Thoracic aorta (tissue), 1 donor: Measurements from ENCODE around the genes LMNB1, ISOC1 and LYRM7.

DNA sequence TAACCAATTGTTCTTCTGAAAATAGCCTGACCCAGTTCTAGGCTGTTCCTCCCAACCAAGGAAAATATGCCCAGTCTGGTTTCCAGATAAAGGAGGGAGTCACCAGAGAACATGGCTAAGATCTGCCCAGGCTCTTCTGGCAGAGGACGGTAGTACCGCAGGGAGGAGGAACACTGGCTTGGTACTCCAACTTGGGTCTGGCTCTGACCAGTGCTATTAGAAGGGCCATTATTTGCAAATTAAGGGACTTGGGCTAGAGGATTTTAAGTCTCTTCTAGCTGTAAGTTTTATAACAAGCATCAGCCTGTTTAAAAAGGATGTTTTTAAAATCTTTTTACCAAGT lies 63.2 kb downstream of the GRAMD2B start:
- RAMPAGE, long total RNA = no peak

DNA sequence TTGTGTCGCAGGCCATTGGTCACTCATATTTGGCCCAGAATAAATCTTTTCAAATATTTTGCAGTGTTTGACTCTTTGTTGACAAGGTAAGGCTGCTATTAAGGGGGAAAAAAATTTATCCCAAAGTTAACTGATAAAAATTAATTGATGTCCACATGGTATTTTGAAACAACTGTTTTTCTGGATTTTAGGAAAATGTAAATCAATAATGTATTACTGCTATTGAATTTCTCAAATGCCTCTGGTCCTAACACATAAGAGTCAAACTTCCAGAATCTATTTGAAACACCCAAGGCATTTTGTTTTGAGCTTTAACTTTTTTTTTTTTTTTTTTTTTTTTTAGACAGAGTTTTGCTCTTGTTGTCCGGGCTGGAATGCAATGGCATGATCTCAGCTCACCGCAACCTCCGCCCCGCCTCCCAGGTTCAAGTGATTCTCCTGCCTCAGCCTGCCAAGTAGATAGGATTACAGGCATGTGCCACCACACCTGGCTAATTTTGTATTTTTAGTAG lies 75.9 kb downstream of the ALDH7A1 start:
- RAMPAGE, long total RNA = no peak

GRCh38 chr5:126777088-126777981 lies at the start of gene LMNB1:
TSS of gene LMNB1 (plus strand) at chr5:126777136.
- RAMPAGE, long total RNA = start-site peak on the plus strand at chr5:126777114-126777269, 21 reads; start-site peak on the plus strand at chr5:126777542-126777961, 16 reads

GRCh38 chr5:126920154-126920818 lies 110.1 kb downstream of the MARCHF3 start:
- RAMPAGE, long total RNA = no peak

- RAMPAGE, long total RNA = no peak
Measured at GRCh38 chr5:126971449-126972009, 58.8 kb downstream of the MARCHF3 start.

DNA sequence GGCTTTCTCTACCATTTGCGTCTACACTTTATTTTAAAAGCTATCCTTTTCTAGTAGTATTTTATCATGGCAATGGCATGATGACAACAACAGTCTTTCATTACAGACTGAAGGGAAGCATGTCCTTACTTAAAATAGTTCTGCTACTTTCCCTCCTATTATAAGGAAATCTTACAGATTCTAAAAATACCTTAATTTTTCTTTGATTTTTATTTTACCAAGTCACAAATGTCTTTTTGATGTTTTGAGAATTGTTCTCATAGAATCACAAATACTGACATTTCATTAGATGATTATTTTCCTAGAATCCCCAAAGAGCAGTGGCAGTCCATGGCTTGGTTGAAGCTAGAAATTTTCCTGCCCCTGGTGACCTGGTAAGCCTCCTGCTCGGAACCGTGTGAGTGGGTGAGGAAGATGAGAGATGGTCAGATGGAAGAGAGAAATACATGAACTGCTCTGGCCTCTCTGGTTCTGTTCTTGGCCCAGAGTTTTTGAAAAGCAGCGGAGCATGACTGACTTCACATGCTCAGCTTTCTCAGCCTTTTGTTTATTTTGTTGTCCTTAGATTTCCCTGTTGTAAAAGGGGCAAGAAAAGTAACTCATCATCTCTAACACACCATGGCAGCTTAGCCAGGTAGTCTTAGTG lies 36.2 kb downstream of the PRRC1 start:
- RAMPAGE, long total RNA = no peak

DNA sequence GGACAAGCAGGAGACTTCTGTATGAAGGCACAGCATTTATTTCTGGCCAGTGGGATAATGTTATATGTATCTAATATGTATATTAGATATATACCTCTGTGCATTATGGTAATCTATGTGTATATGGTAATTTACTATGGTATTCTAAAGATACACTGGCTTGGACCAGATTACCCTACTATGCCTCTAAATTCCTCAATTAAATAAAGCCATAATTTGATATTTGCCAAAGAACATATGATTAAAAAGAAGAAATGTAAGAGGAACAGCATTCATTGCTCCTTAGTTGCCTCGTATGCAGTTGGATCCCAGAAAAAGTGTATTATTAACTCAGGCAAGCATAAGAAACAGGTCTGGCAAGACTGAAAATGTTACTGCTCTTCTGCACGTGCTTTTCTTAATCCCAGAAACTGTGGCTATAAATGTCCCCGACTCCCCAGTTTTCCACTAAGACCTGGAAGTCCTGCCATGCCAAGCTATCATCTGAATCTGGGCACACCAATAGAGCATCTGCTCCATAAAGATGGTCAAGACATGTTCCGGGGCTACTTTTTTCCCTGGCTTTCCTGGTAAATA lies 182.6 kb downstream of the CCDC192 start:
- RAMPAGE, long total RNA = no peak

DNA sequence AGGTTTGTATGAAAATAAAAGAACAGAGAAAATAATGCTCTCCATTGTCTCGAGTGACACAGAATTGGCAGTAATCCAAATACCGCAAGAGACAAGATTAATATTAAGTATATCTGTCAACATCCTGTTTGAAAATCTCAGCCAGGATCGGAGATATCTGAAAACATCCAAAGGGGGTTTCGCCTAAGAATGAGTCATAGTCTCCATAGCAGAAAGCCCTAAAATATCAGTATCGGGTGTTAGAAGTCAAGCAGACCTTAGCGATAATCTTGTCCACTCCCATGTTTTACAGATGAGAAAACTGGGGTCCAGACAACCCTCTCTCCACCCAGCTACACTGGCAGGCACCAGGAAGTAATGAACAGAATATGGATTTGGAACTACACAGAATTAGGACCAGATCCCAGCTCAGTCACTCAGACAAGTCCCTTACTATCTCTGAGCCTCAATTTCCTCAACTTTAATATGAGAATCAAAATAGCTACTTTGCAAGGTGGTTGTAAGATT lies 189.7 kb downstream of the CCDC192 start:
- RAMPAGE, long total RNA = no peak

DNA sequence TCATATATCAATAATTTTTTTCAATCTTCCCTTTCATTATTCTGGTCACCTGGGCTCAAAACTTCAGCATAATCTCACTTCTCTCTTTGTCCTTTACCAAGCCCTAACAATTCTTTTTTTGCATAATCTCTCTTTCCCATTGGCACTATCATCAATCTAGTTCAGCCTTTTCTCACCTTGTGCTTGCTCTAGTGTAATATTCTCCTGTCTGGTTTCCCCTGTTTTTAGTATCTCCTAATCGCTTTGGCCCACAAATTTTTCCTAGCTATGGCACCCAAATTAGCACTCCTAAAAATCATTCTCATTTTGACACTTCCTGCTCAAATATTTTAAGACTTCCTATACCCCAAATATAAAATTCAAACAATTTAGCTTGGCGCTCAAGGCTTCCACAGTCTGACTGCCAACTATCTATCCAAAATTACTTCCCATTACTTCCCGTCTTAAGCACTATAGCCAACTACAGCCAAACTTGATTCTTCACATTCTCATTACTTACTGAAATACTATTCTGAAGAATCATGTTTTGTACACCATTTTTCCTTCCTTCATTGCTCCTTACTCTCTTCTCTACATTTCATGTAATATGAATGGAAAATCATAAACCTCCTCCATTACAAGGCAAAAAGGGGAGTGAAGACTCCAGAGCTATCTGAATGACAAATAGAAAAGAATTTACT lies 65.9 kb upstream of the SLC12A2 start:
- RAMPAGE, long total RNA = no peak

GRCh38 chr5:128133951-128134482 lies 50.5 kb downstream of the SLC12A2 start:
- RAMPAGE, long total RNA = no peak

DNA sequence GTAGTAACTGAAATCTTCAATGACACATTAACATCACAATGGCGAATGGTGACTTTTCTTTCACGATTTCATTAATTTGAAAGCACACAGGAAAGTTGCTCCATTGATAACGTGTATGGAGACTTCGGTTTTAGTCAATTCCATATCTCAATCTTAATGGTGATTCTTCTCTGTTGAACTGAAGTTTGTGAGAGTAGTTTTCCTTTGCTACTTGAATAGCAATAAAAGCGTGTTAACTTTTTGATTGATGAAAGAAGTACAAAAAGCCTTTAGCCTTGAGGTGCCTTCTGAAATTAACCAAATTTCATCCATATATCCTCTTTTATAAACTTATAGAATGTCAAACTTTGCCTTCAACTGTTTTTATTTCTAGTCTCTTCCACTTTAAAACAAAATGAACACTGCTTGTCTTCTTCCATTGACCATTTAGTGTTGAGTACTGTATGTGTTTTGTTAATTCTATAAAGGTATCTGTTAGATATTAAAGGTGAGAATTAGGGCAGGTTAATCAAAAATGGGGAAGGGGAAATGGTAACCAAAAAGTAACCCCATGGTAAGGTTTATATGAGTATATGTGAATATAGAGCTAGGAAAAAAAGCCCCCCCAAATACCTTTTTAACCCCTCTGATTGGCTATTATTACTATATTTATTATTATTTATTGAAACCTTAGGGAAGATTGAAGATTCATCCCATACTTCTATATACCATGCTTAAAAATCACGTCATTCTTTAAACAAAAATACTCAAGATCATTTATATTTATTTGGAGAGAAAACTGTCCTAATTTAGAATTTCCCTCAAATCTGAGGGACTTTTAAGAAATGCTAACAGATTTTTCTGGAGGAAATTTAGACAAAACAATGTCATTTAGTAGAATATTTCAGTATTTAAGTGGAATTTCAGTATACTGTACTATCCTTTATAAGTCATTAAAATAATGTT lies 103.4 kb downstream of the SLC12A2 start:
- RAMPAGE, long total RNA = no peak

DNA sequence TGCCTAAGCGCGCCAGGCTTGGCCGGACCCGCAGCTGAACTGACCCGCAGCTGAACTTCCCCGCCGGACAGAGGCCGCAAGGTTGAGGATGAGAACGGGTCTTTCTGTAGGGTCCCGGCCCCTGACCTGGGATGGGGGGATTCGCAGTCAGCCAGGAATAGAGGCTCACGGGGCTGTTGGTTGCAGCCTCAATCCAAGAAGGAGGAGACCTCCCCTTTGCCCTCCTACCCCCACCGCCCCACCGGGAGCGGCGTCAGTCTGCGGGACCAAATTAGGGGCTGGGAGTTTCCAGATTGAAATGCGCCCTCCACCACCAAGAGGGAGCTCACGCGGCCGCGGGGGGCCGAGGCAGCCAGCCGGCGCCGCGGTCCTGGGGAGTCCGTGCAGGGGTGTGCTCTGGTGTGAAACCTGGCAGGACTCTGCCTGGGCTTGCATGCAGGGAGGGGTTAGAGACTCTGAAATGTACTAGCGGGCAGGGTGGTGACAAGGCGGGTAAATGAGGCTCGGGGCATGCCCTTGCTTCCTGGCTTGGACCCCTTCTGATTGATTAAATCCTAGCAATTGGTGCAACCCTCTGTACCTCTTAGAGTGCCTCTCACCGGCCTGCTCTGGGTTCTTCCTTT lies 937 bp upstream of the FBN2 start:
- RAMPAGE, long total RNA = no peak

DNA sequence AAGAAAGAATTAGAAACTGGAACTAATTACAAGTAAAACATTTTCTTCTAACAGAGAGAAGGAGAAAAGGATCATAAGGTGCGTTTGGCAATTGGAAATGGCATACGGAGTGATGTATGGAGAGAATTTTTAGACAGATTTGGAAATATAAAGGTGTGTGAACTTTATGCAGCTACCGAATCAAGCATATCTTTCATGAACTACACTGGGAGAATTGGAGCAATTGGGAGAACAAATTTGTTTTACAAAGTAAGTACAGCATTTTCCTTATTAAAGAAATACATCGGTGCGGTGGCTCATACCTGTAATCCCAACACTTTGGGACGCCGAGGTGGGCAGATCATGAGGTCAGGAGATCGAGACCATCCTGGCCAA lies 50.5 kb downstream of the SLC27A6 start:
- RAMPAGE, long total RNA = no peak

DNA sequence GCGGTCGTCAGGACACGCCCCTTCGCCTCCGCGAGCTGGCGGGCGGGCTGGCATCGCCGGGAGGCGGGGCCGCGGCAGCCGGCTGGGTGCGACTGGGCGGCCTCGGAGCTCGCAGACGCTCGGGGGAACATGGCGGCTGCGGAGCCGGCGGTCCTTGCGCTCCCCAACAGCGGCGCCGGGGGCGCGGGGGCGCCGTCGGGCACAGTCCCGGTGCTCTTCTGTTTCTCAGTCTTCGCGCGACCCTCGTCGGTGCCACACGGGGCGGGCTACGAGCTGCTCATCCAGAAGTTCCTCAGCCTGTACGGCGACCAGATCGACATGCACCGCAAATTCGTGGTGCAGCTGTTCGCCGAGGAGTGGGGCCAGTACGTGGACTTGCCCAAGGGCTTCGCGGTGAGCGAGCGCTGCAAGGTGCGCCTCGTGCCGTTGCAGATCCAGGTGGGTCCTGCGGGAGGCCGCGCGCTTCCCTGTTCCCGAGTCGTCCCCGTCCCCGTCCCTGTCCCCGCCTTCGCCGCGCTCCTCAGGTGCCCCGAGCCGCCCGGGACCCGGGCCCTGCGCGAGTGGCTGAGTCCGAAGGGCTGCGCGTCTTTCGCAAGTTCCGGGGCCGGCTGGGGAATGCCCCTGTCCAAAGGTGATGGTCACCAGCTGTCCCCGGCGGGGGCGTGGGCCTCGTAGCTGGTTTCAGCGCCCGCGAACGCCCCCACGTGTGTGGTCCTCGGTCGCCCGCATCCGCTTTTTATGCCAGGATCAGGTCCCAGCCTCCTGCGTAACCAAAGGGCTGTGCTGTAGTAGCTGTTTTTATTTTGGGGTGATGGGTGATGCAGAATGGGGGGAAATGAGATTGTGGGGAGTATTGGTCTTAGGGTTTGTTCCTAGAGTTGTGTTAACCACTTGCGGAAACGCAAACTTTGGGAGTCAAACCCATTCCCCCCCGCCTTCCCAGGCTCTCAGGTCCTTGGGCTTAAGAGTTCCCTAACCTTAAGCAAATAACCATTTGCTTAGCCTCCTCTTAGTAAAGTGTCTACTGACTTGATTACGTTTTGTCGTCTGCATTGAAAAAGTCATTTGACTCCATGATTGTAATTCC lies at the start of gene ISOC1:
TSS of gene ISOC1 (plus strand) at position 112 of the 1,087 bp plus-strand sequence.
- RAMPAGE, long total RNA = start-site peak on the plus strand centred at position 113 of the sequence, 5 bp wide, 74 reads

GRCh38 chr5:129096433-129096628 lies 1.8 kb downstream of the ISOC1 start:
- RAMPAGE, long total RNA = no peak

DNA sequence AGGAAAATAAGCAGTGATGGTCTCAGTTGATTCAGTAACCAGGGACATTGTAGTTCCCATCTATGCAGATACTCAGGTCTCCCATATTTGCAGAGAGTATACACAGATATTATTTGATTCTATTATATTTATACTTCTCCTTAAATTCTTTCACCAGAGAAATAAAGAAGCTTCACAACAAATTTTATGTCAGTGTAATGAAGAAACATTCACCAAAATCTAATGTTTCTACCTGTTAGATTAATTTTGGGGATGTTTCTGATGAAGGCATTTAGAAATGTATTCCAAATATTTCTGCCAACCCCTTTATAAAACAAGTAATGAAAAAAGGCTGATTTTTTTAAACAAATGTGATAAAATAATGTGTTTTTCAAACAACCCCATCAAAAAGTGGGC lies 3.6 kb downstream of the MINAR2 start:
- RAMPAGE, long total RNA = no peak

GRCh38 chr5:130000512-130000765 lies 96.2 kb downstream of the CHSY3 start:
- RAMPAGE, long total RNA = no peak

DNA sequence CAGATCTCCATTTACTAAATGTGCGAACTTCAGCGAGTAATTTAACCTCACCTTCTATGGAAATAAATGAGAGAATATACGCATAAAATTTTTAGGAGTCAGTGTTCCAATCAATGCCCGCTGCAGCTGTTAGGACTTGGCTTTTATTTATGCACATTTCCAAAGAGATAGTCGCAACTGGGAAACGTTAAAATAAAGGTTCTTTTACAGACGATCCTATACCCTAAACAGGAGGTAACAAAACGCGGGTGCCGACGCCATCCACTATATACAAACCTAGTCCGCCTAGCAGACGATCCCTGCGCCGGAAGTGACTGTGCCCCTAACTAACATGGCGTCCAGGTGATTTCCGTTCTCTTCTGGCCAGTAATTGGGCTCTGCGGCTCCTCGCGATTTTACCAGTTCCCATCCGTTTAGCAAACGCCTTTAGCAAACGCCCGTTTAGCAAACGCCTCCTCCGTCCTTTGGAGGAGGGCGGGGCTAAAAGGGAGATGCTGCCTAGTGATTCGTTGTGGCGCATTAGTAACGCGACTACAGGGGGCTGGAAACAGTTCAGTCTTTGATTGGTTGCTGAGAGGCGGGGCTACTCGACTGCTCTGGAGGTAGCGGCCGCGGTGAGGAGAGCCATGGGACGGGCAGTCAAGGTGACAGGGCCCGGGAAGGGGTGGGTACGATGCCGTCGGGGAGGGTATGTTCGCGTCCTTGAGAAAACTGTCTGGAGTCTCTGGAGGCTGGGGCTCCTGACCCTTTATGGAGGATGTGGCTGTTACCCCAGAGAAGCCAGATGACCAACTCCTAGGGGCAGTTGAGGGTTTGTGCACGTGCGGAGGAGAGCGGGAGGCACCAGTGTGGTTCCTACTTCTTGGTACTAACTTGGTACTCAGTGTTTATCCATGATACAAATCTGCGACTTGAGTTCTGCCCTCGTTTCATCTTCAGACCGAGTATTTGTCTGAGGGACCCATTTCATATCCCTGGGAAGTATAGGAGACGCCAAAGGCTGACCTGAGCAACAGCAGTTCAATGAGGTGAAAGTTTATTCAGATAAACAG lies at the start of gene LYRM7:
TSS of gene LYRM7 (plus strand) at position 550 of the 1,052 bp plus-strand sequence.
- RAMPAGE, long total RNA = start-site peak on the plus strand centred at position 582 of the sequence, 25 bp wide, 61 reads

DNA sequence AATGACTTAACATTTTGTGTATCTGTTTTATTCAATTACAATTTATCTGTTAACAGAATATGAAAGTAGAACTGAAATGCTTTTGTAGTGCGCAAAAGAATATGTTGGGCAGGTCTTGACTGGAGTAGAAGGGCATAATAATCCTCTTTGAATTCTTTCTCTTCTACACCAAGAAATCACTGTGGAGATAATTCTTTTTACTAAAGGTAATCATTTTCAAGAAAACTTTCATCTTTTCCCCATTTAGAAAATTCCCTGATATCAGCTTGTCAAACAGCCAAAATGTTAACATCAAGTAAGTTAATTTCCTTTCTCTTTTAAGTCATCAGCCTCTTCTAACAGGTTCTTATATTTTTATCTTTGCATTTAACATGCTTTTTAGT lies 12.7 kb upstream of the CDC42SE2 start:
- RAMPAGE, long total RNA = no peak

DNA sequence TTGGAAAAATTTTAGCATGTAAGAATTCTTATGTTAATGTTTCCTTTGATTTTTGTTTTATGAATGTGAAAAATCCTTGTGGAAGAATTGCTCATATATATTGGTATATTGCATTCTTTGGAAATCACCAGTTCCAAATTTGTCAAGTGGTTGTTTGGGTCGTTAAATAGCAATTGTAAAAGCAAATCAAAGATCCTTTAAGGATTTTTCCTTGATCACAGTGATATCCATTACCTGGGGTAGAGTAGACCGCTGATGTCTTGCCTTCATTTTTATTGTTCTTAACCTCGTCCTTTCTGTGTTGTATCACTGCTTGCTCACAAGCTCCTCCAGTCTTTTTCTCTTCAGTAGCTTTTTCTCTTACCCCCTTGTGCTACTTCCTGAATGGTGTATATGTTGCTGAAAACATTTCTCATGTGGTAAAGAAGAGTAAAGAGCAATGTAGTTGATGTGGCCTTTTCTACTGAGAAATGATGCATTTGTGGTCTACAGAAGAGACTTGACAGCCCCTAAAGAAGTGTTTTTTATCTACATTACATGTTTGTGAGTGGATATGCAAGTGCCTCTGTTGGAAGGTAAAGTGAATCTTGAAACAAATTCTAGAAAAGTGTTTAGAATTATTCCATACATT lies 17.2 kb downstream of the CDC42SE2 start:
- RAMPAGE, long total RNA = no peak